PFSK-1 (cell line): ENCODE data around the genes DUS2 and PLA2G15.

GRCh38 chr16:67463116-67463566 lies 17.8 kb downstream of the ATP6V0D1 start:
- RRBS: no CpG with 5 or more reads among the region's 4 CpGs

- RRBS: no CpG with 5 or more reads among the region's 12 CpGs
These were observed 19.0 kb upstream of the AGRP start for GRCh38 chr16:67502253-67502933.

DNA sequence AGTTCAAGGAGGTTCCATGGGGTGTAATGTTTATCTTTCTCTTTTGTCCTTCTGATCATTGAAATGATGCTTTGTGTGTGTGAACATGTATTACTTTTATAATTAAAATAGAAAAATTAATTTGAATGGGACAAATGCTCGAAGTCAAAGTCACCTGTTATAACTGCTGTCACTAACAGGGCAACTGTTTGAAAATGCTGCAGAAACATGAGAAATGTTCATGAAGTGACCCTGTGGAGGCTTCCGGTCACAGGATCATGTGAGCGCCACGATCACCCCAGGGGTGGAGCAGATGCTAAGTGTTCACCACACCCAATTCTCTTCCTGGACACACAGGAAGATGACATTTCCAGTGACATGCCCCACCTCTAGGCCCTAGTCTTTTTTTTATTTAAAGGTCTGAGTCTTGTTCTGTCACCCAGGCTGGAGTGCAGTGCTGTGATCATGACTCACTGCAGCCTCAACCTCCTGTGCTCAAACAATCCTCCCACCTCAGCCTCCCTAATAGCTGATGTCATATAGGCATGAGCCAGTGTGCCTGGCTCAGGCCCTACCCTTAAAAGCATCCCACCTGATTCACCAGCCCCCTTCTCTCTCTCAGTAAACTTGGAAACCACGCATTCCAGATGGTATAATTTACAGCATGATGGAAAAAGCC lies 21.0 kb upstream of the AGRP start:
- RRBS: no CpG with 5 or more reads among the region's 5 CpGs

- RRBS: no CpG with 5 or more reads among the region's 14 CpGs
These were observed 14.5 kb upstream of the CTCF start for GRCh38 chr16:67547569-67548564.

DNA sequence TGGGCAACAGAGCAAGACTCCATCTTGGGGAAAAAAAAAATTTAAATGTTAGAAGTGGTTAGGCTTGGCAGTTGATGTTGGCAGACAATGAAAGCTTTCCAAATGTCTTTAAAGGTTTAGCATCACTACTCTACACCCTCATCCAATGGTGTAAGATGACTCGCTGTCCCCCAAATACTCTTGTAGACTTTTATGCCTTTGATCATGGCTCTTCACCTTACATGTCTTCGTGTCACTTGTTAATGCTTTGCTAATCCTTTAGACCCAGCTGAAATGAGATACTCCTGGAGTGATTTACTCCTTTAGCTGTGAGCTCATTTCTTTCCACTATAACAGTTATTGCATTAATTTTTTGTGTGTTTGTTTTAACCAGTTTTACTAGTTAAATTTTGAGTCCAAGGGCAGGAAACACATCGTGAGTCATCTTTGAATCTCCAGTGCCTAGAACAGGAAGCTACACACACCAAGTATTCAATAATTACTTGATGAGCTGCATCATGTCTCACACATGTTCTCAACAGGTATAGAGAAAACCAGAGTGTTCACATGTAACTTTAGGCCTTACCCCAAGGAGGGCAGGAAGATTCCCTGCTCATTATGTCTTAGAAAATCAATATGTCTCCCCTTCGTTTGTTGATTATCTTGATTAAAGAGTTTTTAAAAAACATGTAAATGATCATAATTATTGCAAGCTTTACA lies 6.5 kb upstream of the CTCF start:
- RRBS: no CpG with 5 or more reads among the region's 4 CpGs

- RRBS: under 1% methylated on average over 33 of the region's 81 CpGs
These were observed 698 bp downstream of the CTCF start for GRCh38 chr16:67562915-67563533.

DNA sequence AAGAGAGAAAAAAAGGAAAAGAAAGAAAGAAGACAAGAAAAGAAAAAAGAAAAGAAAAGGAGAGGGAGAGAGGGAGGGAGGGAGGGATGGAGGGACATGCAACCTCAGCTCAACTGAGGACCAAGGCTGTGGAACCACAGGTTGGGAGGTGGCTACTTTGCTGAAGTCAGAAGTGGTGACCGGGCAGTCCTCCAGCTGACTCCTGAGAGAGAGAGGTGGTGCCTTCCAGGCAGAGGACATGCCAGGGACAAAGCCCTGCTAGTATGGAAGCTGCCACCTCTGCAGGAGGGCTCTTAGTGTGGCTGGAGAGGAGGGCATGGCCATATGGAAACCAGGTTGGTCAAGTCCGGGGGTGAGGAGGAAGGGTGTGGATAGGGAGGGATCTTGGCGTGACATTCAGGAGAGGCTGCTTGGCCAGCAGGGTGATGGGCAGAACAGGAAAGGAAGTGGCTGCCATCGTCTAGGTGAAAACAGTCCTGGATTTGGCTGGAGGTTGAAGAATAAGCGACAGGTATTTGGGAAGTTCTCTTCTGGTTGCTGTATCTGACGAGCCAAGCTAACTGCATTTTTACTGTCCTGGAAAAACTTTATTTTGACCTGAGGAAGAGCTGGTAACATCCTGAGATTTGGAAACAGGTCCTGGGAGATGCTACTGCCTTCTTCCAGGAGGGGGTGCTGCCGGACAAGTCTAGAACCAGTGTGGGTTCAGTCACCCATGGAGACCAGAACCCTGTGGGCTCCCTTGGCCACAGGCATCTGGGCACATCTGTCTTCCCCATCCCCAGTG lies 5.8 kb downstream of the C16orf86 start:
- RRBS: no CpG with 5 or more reads among the region's 7 CpGs

- RRBS: no CpG with 5 or more reads among the region's 9 CpGs
These were observed 12.1 kb upstream of the THAP11 start for GRCh38 chr16:67829852-67830541.

GRCh38 chr16:67833732-67834082 lies 8.4 kb upstream of the THAP11 start:
- RRBS: under 1% methylated on average over 11 of the region's 35 CpGs

- RRBS: no CpG with 5 or more reads among the region's 28 CpGs
These were observed 5.5 kb upstream of the NRN1L start for GRCh38 chr16:67878811-67879860.

- RRBS: no CpG with 5 or more reads among the region's 6 CpGs
These were observed 9.8 kb downstream of the PSKH1 start for GRCh38 chr16:67902693-67903341.

DNA sequence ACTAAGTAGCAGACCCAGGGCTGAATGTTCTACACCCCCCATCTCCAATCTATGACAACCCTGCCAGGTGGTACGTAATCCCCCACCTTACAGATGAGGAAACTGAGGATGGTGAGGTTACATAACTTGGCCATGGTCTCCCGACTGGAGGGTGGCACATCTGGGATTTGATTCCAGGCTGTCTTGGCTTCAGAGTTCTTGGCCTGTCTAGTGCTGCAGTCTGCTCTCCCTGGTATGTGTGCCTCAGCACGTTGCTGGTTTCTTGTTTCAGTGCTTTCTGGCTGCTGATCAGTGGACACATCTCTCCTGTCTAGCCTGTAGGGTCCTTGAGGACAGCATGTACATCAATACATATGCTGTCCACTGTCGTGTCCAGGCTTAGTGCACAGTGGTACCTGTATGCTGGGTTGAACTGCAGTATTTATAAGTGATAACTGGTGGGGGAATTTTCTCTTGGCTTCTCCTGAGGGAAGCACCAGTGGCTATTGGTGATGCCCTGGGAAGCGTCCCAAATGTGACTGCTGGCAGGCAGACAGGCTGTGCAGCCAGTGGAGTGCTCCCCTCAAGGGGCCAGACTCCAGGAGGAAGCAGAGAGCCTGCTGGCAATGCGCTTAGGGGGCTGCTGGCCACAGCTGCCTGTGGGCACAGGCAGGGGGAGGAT lies 14.4 kb downstream of the CTRL start:
- RRBS: no CpG with 5 or more reads among the region's 6 CpGs

DNA sequence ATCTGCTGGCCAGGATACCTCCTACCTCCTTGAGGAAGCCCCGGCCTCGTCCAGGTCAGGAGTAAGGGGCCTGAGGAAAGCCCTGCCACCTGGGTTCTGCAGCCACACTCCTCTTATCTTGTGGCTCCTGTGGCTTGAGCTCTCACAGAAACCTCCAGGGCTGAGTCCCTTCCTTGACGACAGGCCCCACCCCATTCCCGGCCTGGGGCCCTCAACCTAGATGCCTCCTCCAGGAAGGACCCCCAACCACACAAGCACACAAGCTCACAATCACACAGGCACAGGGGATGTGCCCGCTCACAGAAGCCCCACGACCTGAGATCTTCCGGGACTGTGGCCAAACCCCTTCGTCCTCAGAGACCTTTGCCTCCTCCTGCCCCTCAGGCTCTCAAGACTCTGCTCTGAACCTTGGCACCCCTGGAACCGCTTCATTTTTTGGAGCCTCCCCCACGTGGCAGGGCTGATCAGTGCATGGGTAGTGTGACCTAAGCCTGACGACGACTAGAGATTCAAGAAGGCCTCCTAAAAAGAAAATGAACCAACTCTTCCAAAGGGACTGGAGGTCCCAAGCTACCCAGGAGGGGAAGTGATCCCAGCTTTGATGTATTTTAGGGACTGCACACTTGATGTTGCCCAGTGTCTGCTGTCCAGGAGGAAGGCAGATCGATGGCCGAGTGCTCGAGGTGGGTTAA lies 5.0 kb downstream of the DPEP2 start:
- RRBS: 48% methylated on average over 1 of the region's 15 CpGs

GRCh38 chr16:67995888-67996197 lies 3.4 kb downstream of the DPEP2 start:
- RRBS: no CpG with 5 or more reads among the region's 5 CpGs

- RRBS: no CpG with 5 or more reads among the region's 13 CpGs
These were observed 1.7 kb downstream of the DDX28 start for GRCh38 chr16:68021180-68021812.

DNA sequence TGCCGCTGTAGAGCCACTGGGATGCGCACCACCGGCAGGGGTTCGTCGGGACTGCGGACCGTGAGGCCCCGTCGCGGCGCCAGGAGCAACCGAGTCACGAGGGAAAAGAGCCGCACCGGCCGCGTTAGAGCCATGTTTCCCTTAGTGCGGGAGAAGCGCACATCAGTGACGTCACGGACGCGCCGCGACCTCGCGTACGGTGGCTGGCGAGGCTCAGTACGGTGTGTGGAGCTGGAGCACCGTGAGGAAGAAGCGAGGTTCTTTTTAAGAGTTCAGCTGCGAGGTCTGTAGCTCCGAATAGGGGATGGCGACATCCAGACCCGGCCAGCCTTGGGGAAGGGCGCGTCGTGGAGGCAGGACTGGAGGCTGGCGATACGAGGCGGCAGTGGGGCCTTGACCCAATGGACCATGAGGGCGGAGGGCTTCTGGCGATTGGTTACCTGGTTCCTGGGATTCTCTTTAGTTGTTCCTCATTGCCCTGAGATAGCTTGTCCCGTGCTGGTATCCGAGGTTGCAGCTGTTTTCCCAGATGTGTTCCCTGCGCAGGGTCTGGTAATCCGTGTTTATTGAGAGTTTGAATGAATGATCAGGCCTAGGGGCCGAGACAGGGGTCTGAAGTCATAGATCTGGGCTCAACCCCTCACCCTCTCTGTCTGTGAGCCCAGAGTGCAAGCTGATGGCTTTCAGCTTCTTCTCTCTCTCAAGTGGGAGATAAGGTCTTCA lies at the start of gene DUS2:
DUS2 (plus strand) TSS at position 216 of the 723 bp plus-strand sequence.
- RRBS: under 1% methylated on average over 11 of the region's 49 CpGs

GRCh38 chr16:68091516-68092125 lies 6.5 kb downstream of the NFATC3 start:
- RRBS: no CpG with 5 or more reads among the region's 1 CpG

DNA sequence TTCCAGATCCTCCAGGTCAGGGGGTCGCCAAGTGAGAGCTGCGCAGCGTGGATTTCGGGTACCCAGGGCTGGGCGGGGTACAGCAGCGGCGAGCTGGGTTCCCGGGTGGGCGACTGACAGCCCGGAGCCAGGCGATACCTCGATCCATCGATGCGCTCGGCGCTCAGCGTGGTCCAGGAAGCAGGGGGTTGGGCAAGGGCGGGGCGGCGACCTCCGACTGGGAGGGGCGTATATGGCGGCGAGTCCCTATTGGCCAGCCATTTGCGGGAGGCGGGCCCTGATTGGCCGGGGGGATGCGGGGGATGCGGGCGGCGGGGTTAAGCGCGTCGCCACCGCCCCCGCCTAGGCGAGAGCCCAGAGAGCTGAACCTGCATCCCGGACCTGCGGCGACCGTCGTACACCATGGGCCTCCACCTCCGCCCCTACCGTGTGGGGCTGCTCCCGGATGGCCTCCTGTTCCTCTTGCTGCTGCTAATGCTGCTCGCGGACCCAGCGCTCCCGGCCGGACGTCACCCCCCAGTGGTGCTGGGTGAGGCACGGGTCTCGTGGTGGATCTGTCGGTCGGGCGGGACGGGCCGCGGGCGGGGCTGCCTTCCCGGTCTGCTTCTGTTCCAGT lies at the start of gene PLA2G15:
PLA2G15 (plus strand) TSS at position 349 of the 616 bp plus-strand sequence.
- RRBS: under 1% methylated on average over 32 of the region's 61 CpGs

- RRBS: 67% methylated on average over 1 of the region's 2 CpGs
These were observed 3.4 kb downstream of the SLC7A6 start for GRCh38 chr16:68267653-68268119.

DNA sequence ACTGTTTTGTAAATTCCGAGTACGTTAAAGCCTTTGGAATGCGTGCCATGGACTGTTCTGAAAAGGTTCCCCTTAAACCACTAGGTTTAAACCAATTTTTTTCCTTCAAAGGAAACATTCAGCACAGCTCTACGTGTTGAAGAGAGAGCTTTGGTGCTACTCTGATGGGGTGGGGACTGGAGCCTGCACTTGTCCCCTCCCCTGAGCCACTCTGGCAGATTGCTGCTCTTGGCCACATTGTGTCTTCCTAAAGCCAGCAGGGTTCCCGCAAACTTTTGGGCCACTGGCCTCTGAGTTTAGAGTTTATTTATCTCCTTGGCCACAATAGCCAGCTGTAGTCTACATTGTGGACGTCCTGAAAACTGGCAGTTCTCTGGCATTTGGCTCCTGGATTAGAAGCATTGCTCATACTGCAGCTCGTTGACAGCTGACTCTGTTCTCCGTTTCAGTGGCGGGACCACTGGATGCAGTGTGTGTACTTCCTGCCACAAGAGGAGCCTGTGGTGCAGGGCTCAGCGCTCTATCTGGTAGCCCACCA lies 34.5 kb downstream of the PRMT7 start:
- RRBS: no CpG with 5 or more reads among the region's 10 CpGs